SK-N-MC (cell line): ENCODE results near the genes NDUFA13, LPAR2 and ZNF85.

DNA sequence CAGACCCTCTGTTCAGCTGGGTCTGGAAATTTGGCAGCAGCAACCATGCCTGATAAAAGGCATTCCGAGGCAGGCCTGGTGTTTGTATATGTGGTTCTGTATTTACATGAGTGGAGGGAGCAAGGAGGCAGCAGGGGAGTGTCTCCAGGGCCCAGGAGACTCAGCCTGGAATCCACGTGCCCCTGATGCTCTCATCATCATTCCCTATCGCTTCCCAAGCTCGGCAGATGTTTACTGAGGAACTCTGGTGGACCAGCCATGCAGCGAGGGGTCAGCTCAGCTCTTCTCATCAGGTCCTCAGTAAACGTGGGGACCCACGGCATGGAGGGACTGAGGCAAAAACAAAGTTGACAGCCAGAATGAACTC, 49.9 kb downstream of the CRTC1 start:
- RRBS = no CpG with 5 or more reads among the region's 7 CpGs

DNA sequence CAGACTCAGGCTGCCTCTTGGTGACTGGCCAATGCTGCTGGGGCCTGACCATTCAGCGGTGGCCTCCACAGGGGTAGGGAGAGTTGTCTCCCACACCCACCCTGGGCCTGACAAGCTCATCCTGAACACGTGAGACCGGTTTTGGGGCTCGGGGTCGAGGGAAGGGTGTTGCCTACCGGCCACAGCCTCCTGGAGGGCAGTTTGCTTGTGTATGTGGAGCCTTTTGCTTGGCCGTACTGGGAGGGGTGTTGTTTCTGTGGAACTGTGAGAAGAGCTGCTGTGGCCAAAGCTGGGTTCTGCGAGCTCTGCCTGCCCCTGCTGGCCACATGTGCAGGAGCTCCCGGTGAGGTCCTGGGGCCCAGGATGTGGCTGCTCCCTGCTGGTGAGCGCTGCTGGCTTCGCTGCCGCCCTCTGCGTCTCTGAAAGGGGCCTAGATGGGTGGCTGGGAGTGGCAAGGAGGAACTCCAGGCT, 22.2 kb downstream of the UPF1 start:
- RRBS = no CpG with 5 or more reads among the region's 13 CpGs

- RRBS = no CpG with 5 or more reads among the region's 19 CpGs
These were observed 8.8 kb upstream of the CERS1 start for GRCh38 chr19:18904667-18905303.

DNA sequence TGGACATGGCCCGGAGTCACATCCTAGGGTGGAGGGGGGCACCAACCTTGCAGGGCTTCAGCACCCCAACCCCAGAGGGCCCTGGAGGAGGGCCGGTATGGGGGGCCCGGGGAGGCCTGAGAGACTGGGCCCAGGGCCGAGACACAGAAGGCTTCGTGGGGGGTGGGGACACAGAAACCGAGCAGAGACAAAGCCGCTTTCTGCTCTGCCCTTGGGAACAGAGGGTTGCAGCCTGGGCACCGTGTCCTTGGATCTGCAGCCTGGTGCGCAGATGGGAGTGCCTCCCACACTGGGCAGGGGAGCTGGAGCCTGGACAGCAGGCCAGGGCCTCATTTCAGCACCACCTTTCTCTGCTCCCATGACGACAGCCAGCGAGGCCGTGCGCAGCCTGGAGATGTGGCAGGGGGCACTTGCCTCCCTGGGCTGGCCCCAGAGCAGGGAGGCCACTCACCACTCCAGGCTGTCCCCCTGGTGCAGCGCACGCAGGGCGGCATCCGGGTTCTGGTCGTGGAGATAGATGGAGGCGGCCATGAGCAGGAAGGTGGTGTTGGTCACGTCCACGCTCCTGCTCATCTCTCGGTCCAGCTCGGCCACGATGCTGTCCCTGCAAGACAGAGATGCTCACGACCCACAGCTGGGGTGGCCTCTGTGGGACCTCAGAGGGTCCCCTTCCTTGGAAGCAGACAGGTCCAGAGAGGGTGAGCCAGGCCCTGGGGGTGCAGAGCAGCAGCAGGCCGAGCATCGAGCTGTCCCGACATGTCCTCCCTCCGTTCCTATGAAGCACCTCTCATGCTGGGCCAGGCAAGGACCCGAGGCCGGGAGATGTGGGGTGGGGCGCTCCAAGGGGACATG, 10.8 kb upstream of the CERS1 start:
- RRBS = 97% methylated on average over 2 of the region's 32 CpGs

- RRBS = no CpG with 5 or more reads among the region's 18 CpGs
These were observed 5.8 kb upstream of the HOMER3 start for GRCh38 chr19:18946636-18947463.

GRCh38 chr19:19057381-19058261, 6.2 kb upstream of the SLC25A42 start:
- RRBS = no CpG with 5 or more reads among the region's 21 CpGs

DNA sequence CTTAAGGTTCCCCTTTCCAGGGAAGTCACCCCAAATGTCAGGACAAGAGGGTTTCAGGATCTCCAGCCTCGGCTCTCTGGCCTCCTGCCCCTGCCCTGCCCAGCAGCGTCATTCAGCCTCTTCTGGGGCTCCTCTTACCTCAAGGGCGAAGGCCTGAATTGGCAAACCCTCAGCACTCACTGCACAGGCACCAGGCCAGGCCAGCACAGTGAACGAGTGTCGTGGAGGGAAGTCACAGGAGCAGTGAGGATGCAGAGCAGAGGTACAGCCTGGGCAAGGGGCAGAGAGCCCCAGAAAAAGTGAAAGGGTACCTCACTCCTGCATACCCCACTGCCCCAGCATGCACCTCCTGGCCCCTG, 19.6 kb downstream of the SLC25A42 start:
- RRBS = no CpG with 5 or more reads among the region's 5 CpGs

DNA sequence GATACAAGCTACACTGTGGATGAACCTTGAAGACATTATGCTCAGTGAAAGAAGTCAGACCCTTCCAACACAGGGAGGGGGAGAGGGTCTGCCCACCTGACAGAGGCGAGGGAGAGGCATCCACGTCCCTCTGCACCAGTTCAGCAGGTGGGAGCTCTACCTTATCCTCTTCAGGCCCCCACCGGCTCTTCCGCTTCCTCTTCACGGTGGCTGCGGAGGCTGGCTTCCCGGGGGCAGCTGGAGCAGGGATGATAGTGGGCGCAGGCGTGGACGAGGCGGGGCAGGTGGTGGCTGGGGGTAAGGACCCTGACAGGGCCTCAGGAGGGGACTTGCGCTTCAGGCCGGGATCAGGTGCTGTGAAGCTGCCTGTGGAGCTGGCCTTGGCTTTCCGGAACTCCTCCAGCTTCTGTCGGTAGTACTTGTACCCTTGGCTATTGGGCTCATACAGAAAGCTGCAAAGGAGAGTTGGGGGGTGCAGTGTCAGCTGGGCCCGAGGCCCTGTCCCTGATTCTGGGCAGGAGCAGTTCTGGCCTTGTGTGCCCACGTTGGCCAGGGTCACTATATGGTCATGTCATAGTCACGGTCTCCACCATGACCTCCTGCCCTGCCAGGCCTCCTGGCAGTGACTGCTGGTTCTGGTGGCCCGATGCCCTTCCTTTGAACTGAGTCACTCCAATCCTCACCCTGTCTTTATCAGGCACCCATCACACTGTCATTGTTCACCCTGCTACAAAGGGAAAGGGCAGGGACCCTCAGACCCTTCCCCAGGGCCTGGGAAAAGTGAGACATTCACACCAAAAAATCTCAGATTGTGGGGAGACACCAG, 23.2 kb downstream of the SUGP1 start:
- RRBS = 89% methylated on average over 2 of the region's 19 CpGs

DNA sequence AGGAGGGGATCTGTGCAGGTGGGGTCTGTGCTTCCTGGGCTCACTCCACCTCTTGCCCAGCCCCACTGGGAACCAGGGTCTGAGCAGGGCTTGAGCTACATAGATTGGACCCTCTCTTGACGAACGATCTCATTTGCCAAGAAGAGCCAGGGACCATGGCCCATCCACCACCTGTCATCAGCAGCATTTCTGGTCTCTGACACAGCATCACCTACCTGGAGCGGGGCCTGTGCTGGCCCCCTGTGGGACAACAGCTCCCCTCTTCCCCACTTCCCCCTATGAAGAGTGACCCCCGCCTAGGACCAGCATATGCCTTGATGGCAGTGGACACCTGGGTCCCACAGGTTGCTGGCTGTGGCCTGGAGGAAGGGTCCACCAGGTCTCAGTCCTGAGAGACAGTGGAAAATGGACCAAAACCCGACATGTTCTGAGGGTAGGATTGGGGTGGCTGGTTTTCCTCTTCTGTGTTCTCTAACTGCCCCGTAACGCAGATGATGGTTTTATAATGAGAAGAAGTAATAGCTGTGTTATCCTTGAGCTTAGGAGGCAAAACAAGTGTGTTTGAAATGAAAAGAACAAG, 26.1 kb downstream of the MAU2 start:
- RRBS = no CpG with 5 or more reads among the region's 7 CpGs

- RRBS = 22% methylated on average over 1 of the region's 13 CpGs
These were observed 18.9 kb upstream of the GATAD2A start for GRCh38 chr19:19386462-19386988.

GRCh38 chr19:19404720-19405177, 726 bp upstream of the GATAD2A start:
- RRBS = no CpG with 5 or more reads among the region's 6 CpGs

DNA sequence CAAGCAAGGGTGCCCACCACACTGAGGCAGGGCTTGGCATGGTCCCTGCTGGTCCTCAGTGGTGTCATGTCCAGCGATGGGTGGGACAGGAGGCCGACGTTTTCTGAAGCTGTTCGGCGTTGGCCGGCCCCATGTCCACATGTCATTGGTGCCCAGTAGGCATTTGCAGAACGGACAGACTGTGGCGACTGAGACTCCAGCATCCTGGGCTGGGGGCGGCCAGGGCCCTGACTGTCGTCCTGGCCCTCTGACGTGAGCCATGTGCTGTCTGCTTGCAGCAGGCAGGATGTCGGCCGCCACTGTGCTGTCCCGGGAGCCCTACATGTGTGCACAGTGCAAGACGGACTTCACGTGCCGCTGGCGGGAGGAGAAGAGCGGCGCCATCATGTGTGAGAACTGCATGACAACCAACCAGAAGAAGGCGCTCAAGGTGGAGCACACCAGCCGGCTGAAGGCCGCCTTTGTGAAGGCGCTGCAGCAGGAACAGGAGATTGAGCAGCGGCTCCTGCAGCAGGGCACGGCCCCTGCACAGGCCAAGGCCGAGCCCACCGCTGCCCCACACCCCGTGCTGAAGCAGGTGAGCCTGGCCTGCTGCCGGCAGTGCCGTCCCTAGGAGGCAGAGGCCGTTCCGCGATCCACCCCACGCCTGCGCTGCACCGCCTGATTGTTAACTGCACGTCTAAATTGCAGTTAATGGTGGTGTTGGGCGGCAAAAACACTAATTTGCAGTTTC, 14.3 kb downstream of the TSSK6 start:
- RRBS = no CpG with 5 or more reads among the region's 39 CpGs

DNA sequence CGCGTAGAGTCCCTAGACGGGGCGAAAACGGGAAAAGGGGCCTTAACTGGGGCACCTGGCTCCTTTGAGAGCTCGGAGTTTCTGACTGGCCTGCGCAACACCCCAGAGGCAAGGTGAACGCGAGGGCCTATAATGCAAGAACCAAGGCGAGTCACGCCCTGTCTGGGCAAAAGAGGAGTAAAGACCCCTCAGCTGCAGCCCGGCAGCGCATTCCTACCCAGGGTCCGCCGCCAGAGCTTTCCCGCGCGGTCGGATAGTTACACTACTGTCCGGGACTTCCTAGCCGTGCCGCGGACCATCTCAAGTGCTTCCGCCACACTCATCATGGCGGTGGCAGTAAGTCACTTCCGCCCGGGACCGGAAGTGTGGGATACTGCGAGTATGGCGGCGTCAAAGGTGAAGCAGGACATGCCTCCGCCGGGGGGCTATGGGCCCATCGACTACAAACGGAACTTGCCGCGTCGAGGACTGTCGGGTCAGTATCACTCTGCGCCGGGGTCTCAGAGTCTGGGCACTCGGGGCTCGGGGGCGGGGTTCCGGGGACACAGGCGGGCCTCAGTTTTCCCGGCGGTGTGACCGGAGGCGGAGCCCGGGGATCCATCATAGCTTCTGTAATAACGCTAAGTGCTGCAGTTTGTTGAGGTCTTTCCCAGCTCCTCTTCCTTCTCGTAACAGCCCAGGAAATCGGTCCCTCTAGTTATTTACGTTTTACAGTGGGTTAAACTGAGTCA, at the start of gene NDUFA13:
NDUFA13 (plus strand) TSS at position 368 of the 731 bp plus-strand sequence.
- RRBS = 1% methylated on average over 32 of the region's 55 CpGs

DNA sequence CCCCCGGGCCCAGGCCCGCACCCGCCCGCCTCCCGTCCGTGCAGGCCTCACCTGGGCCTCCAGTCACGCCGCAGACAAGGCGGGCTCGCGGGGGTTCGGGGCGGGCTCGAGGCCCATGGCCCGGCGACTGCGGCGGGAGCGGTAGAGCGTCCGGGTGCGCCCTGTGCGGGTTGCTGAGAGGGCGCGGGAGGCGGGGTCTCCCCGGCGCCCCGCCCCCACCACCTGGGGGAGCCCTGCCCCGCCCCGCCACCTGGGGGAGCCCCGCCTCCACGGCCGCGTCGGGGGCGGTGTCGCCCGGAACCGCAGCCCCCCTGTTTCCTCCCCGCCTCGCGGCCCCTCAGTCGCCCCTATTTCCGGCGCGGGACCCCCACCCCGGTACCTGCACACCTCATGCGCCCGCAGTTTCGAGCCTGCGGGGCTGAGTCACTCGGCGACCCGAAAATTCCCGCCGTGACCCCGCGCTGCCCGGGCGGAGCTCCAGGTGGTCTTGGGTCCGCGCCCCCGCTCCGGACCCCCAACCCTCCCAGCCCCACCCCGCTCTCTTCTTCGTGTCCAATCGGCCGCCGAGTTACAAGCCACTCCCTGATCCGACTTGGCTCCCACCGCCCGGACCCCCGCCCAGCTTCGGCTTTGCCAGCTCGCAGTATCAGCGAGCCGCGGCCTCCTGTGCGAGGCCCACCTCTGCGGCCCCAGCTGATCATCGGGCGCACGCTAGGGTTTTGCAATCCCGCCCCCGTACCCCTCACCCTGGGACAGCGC, at the start of gene LPAR2:
LPAR2 (minus strand) TSS at position 180 of the 759 bp plus-strand sequence.
- RRBS = 1% methylated on average over 48 of the region's 87 CpGs

DNA sequence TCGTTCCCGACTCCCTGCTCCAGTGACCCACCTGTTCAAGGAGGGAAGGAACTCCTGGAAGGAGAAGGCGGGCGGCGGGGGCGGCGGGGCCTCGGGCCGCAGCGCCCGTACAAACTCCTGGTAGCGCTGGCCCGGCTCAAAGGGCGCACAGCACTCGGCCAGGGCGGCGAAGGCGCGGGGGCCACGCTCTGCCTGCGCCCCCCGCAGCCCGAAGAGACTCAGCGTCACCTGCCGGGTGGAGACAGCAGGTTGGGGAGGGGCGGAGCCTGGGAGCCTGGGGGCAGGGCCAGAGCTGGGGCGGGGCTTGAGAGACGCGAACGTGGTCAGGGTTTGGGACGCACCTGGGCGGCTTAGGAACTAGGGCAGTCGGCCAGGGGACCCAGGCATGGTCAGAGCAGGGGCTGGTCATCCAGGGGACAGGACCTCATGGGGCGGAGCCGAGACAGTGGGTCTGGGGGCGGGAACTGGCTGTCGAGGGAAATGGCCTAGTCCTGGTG, 6.1 kb downstream of the GMIP start:
- RRBS = 97% methylated on average over 8 of the region's 37 CpGs

DNA sequence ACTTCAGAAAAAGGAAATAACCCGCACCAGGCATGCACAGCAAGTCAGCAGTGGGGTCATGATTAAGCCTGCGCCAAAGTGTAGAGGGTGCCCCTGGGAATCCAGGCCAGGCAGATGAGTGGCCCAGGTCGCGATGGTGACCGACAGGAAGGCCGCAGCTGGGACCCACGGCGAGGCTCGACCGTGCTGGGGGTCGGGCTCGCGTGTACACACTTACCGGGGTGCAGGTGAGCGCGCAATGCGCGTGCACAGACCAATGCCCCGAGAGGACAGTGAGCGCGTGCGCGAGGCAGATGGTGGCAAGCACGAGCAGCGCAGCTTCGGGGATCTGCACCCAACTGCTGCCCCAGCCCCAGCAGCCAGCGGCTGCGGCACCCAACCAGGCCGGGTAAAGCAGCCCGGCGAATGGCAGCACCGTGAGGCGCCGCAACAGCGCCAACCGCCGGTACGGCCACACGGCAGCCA, 390 bp downstream of the ATP13A1 start:
- RRBS = 1% methylated on average over 10 of the region's 39 CpGs

- RRBS = no CpG with 5 or more reads among the region's 8 CpGs
These were observed 12.7 kb downstream of the ZNF101 start for GRCh38 chr19:19681134-19681869.

GRCh38 chr19:20422558-20423159, 142.9 kb downstream of the ZNF737 start:
- RRBS = no CpG with 5 or more reads among the region's 15 CpGs

- RRBS = 2% methylated on average over 3 of the region's 39 CpGs
These were observed at the start of gene ZNF85 for GRCh38 chr19:20922816-20923926. Gene ZNF85 (plus strand): TSS chr19:20923251.